Measurements from ENCODE around the gene RHOV.

GRCh38 chr15:40032034-40032805, 6.8 kb downstream of the SRP14 start:
- RRBS = no CpG with 5 or more reads among the region's 6 CpGs

GRCh38 chr15:40044431-40044938, 5.5 kb upstream of the SRP14 start:
- RRBS = 60% methylated on average over 1 of the region's 8 CpGs

- RRBS = no CpG with 5 or more reads among the region's 3 CpGs
These were observed 6.6 kb upstream of the SRP14 start for GRCh38 chr15:40045569-40045903.

DNA sequence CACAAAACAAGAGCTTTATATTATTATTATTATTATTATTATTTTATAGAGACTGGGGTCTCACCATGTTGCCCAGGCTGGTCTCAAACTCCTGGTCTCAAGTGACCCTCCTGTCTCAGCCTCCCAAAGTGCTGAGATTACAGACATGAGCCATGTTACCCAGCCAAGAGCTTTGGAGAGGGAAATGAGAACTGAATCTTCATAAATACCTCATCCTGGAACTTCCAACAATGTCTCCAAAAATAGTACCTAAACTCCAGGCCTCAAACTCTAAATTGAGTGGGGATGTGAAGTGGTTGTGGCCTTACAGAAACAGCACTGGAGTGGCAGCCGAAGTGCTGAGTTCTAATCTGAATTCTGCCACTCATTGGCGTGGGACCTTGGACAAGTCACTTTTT, 9.9 kb upstream of the SRP14 start:
- RRBS = no CpG with 5 or more reads among the region's 2 CpGs

DNA sequence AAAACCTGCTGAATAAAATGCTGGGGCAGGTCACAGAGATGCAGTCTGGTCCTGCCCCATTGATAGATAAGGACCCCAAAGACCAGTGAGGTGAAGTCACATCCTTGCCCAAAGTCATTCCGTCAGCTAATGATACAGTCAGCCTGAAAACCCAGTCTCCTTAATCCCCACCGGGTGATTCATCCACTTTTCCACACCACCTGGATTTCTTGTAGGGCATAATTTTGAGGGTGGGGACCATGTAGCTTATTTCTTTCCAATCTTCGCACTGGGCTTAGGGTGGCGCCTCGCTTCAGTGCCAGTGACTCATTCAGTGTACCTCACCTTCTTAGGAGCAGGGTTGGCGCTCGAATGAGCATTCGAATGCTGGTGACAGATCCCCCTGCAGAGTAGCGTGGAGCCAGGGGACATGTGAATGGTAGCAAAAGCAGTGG, 24.1 kb downstream of the BMF start:
- RRBS = no CpG with 5 or more reads among the region's 9 CpGs

DNA sequence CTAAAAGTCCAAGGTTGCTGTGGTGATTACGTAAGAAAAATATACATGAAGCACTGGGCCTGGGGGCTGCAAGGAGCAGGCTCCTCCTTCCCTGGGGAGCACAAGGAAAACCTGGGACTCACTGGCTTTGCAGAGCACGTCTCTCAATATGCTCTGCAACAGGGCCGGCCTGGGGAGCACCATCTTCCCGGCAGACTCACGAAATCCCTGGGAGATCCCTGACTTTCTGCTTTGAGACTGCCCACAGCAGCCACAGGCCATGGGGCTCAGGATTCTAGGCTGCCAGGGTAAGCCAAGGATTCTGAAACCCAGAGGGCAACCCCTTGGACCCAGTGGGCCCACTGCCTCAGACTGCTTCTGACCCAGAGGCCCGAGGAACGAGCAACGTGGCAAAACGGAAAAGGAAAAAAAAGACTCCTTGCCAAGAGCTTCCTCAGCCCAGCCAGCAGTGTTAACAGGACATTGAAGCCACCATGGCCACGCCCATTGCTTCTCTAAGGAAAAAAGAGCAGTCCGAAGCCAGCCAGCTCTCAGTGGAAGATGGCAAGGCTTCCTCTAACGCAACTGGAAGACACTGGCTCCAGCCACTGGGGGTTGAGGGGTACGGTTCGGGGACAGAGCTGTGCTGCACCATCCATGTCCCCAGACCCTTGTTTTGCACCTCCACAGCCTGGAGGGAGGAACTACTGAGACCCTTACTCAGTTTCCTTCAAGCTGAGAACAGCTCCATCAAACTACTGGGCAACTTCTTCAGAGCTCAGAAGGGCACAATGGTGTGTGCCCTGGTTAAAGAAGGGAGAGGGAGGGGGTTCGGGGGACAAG, 10.8 kb downstream of the BMF start:
- RRBS = no CpG with 5 or more reads among the region's 15 CpGs

DNA sequence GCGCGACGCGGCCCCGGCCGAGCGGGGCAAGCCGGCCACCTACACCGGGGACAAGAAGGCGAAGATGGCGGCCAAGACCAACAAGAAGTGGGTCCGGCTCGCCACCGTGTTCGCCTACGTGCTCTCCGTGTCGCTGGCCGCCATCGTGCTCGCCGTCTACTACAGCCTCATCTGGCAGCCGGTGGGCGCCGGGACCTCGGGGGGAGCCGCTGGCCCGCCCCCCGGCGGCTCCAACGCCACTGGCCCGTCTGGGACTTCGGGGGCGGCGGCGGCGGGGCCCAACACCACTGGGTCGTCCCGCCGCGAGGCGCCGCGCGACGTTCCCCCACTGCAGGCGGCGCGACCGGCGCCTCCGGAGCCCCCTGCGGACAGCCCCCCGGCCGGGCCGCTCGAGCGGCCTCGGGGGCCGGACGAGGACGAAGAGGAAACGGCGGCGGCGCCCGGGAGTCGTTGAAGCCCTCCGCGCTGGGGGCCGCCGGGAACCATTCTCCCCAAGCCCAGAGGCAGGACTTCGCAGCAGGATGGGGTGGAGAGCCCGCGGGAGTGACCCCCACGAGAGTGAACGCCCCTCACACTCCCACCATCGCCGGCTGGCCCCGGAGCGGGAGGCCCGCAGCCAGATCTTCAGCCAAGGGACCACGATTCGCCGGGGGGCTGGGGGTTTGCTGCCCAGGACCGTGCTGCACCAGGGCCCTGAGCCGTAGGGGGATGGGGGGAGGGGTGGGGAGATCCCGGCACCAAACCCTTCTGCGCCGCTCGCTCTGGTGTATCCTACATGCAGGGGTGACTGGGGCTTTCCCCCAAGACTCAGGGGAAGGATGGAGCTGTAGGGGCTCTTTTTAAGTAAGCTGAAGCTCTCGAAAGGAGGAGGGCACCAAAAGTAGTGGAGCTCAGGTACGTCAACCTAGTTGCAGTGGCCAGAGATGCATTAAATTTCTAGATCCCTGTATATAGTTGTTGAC, 853 bp downstream of the INAFM2 start:
- RRBS = 3% methylated on average over 34 of the region's 93 CpGs

- RRBS = 18% methylated on average over 4 of the region's 26 CpGs
These were observed 16.2 kb downstream of the IVD start for GRCh38 chr15:40421783-40422175.

DNA sequence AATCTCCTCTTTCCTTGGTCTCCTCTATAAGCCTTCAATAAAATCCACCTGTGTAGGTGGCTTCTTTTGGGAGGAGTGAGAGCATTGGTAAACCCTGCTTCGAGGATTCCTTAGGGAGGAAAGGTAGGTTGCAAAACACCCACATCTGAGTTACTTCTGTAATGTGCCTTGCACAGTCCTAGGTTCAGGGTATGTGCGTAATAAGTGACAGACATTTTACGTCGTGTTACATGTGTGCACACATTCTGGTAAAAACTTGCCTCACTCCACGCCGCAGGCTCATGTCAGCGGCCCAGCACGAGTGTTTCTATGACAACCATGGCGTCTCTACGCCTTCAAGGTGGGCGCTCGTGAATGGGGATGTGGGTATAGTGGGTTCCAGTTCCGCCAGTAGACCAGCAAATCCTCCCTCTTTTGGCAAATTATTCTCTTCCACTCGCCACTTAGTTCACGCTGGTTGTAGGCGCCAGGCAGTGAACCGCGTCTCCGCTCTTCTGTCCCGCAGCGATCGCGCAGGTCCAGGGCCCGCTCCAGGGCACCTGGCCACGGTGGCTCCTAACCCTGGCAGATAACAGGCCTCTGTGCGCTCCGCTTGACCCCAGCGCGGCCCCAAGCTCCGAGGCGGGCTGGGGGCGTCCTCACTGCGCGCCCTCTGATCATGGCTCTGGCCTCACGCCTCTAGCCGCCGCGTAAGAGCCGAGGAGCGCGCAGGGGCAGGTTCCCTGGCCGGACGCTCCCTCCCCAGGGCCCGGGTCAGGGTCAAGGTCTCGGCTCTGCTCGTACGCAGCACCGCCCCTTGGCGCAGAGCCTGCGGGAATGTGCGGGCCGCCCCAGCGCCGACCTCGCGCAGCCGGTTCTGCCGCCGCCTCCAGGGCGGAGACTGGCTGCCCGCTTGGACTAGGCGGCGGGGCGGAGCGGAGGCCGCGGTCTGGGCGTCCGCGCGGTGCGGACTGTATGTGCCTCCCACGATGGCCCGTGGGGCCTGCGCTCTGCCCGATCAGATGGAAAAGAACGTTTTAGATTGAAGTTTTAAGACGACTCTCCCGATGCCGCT, 40.5 kb downstream of the CHST14 start:
- RRBS = 1% methylated on average over 11 of the region's 80 CpGs

GRCh38 chr15:40762945-40763652, 769 bp upstream of the GCHFR start:
- RRBS = no CpG with 5 or more reads among the region's 42 CpGs

DNA sequence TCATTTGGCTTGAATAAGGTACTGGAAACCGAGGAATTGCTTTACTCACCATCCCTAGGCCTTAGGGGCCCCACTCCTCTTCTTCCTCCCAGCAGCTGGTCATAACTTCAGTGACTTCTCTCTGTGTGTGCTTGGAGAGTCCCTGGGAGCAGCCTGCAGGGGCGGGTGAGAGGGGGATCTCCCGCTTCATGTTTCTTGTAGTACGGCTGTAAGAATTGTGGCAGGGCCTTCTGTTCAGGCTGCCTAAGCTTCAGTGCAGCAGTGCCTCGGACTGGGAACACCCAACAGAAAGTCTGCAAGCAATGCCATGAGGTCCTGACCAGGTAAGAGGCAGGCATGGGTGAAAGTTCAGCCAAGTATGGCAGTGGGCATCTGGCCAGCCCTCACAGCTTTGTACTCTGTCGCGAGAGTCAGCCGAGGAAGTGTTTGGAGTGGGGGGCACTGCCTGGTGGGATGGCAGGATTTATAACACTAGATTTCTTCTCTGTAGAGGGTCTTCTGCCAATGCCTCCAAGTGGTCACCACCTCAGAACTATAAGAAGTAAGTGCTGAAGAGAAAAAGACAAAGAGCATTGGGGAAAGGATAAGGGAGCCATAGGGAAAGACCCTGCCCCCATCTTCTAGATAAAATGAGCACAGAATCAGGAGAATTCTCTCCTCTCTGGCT, 1.8 kb upstream of the DNAJC17 start:
- RRBS = no CpG with 5 or more reads among the region's 8 CpGs

- RRBS = no CpG with 5 or more reads among the region's 6 CpGs
These were observed 7.9 kb upstream of the DNAJC17 start for GRCh38 chr15:40815031-40815784.

DNA sequence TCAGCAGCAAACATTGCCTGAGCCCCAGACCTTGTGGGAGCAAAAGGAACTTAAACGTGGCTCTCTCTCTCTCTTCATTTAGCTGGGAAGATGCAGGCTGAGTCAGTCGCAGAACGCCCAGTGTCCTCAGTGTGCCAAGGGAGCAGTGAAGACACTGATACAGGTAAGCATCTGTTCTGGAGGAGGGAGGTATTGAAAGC, 4.4 kb downstream of the RHOV start:
- RRBS = no CpG with 5 or more reads among the region's 3 CpGs

DNA sequence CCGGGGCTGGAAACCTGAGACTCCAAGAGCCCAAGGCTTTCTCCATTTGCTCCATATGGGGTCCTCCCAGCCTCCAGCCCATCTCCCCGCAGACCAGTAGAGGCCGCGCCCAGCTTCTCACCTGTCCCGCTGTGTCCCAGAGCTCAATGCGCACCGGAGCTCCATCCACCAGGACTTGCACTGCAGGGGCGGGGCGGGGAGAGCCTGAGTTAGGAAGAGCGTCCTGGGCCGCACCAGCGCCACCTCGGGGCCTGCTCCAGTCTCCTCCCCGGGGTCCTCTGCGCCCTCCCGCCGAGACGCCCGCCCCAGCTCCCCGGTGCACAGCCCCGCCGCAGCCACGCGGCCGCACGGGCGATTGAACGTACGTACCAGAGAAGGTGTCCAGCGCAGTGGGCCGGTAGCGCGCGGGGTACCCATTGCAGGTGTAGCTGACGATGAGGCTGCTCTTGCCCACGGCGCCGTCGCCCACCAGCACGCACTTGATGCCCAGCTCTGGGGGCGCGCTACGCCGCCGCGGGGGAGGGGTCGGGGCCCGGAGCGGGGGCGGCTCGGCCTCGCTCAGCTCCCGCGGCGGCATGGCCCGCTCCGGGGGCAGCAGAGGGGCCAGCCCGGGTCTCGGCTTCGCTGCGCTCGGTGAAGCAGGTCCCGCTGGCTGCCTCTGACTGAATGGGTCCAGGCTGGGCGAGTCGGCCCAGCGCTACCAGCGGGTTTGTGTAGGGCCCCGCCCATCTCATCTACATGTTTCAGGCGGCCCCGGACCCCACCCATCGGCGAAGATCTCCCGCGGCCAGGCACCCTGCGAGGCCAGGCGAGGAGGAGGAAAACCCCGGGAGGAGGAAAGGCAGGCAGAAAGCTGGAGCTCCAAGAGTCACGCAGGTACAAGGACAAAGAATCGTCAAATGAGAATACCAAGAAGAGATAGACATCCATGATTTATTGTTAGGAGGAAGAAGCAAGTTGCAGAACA, at the start of gene RHOV:
RHOV (minus strand) TSS at position 672 of the 967 bp plus-strand sequence.
- RRBS = 4% methylated on average over 38 of the region's 79 CpGs

DNA sequence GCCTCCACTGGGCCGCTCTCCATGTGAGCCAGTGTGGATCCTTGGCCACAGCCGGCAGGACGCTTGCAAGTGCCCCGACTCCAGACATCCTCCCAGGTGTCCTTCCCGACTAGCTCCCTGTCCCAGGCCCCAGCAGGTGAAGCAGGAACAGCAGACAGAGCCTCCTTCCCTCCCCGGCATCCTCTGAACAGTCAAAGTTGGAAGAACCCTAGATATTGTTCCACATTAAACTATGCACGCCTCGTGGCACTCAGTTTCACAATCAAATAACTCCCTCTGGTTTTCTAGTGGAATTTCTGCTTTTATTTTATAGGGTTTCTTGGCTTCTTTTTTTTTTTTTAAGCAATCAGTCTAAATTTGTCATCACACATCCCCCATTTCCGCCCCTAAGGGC, 15.8 kb downstream of the VPS18 start:
- RRBS = no CpG with 5 or more reads among the region's 9 CpGs

- RRBS = no CpG with 5 or more reads among the region's 3 CpGs
These were observed 4.4 kb downstream of the DLL4 start for GRCh38 chr15:40933483-40933903.

DNA sequence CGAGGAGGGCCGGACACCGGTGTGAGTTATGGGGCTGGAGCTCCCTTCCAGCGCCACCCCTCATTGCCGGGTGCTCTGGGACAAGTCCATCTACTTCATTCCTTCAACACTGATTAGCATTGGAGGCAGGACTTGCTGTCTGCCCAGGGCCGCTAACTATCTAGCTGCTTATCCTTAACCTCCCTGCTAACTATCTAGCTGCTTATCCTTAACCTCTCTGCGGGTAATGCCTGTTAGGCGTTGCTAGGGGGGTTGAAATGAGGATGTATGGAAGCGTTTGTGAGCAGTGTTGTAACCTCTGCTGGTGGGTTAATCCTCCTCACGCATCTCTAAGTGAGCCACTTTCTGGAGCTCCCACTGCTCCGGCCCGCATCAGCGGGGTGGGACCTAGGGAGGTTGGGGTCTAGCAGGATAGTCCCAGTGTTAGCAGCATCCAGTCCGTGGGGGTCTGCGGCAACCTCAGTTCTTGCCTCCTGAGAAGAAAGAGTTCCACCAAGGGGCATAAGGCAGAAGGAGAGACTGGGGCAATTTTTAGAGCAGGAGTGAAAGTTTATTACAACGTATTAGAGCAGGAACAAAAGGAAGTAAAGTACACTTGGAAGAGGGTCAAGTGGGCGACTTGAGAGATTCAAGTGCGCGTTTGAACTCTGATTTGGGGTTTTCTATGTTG, 10.8 kb upstream of the CHAC1 start:
- RRBS = 8% methylated on average over 3 of the region's 19 CpGs

DNA sequence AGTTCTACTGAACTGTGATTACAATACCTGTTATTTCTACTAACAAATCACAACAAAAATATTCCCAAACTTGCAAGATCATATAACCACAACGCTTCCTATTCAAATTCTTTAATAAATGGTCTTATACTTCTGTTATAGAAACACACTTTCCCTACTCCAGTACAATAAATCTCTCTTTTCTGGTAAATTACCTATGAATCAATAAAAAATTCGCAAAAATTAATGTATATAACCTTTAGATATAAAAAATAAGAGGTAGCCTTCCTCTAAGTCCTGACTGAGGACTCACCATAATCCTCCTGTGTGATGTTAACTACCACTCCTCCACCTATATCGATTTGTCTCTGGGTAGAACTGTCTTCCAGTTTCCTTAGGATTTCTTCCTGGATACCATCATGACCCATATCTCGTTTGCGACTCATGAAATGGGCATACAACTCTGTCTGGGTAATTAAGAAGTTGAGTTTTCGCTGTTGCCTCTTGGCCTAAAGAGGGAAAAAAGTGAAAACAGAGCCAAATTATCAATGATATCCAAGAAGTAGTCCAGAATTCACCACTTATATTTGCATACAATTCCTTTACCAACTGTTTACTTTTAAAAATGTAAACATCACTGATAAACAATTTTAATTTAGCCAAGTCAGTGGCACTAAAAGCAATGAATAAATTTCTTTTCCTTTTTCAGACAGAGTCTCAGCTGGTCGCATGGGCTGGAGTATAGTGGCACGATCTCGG, 41.8 kb downstream of the INO80 start:
- RRBS = no CpG with 5 or more reads among the region's 9 CpGs

DNA sequence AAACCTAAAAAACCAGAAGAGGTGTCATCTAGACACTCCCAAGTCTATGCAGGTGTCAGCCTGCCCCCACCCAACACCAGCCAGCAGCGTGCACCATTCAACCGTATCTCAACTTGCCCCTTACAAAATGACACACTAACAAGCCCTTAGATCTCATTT, 813 bp downstream of the INO80 start:
- RRBS = no CpG with 5 or more reads among the region's 2 CpGs

All from GM06990 (cell line).